ENCODE measurements around a stretch of chr19.

- PRO-cap = no peak
- RAMPAGE, long total RNA = no peak
Observed at GRCh38 chr19:10090719-10091516, 4.8 kb downstream of the SHFL start.

GRCh38 chr19:10109542-10110034 lies 1.9 kb upstream of the P2RY11 start:
- PRO-cap = no peak
- RAMPAGE, long total RNA = no peak

DNA sequence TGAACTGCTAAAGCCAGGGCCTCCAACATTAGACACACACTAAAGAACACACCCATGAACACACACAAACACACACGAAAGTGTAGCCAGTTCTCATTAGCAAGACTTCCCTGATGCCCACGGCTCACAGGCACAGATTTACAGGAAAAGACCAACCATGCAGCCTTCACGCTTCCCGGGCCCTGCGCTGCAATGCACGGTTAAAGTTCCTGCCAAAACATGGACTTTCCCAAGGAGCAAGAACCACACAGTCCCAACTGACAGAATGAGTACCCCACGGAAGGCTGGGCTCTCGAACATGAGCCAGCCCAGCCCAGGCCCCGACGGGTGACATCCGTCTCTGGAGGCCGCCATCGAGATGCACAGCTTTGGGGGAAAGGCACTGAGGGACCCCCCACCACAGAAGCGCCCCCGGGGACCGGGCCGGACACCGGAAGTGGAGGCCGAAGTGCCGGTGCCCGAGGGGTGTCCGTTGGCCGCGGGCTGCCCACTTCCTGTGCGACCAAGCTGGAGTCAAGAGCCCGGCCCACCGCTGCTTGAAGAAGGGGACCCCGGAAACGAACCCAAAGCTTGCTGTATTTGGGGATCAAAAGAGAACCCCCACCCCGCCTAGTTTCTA lies 674 bp downstream of the DNMT1 start:
- PRO-cap = bidirectional peak, plus-strand start at position 490 of the sequence, minus-strand start at position 360 of the sequence
- RAMPAGE, long total RNA = no peak

DNA sequence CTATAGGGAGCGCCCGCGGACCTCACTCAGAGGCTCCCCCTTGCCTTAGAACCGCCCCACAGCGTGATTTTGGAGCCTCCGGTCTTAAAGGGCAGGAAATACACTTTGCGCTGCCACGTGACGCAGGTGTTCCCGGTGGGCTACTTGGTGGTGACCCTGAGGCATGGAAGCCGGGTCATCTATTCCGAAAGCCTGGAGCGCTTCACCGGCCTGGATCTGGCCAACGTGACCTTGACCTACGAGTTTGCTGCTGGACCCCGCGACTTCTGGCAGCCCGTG lies 671 bp downstream of the ICAM4 start:
- PRO-cap = no peak
- RAMPAGE, long total RNA = no peak

DNA sequence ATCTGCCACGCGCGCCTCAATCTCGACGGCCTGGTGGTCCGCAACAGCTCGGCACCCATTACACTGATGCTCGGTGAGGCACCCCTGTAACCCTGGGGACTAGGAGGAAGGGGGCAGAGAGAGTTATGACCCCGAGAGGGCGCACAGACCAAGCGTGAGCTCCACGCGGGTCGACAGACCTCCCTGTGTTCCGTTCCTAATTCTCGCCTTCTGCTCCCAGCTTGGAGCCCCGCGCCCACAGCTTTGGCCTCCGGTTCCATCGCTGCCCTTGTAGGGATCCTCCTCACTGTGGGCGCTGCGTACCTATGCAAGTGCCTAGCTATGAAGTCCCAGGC lies 978 bp downstream of the ICAM4 start:
- PRO-cap = no peak
- RAMPAGE, long total RNA = no peak

DNA sequence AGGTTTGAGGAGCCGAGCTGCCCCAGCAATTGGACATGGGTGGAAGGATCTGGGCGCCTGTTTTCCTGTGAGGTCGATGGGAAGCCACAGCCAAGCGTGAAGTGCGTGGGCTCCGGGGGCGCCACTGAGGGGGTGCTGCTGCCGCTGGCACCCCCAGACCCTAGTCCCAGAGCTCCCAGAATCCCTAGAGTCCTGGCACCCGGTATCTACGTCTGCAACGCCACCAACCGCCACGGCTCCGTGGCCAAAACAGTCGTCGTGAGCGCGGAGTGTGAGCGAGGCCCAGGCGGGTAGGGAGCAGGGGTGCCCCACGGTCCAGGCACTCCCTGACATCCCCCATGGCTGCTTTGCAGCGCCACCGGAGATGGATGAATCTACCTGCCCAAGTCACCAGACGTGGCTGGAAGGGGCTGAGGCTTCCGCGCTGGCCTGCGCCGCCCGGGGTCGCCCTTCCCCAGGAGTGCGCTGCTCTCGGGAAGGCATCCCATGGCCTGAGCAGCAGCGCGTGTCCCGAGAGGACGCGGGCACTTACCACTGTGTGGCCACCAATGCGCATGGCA lies 4.4 kb downstream of the ICAM5 start:
- PRO-cap = no peak
- RAMPAGE, long total RNA = no peak

DNA sequence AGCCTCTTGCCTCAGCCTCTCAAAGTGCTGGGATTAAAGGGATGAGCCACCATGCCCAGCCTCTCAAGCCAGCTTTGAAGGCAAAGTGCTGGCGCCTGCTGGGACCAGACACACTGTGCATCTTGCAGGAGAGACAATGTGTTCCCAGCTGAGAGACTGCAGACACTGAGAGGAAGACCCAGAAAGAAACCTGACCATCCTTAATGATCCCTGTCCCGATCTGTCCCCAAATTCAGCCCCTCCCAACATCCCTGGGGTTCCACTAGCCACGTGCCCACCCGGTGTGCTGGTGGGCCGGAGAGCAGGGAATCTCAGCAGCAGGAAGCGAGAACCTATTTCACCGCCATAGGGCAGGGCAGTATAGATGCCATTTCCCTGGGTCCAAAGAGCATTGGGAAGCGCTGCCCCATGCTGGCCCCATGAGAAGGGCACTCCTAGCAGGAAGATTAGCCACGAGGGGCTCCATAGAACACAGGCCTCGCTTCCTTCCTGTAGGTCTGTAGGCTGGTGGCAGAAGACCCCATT lies 1.0 kb downstream of the RAVER1 start:
- PRO-cap = no peak
- RAMPAGE, long total RNA = no peak

DNA sequence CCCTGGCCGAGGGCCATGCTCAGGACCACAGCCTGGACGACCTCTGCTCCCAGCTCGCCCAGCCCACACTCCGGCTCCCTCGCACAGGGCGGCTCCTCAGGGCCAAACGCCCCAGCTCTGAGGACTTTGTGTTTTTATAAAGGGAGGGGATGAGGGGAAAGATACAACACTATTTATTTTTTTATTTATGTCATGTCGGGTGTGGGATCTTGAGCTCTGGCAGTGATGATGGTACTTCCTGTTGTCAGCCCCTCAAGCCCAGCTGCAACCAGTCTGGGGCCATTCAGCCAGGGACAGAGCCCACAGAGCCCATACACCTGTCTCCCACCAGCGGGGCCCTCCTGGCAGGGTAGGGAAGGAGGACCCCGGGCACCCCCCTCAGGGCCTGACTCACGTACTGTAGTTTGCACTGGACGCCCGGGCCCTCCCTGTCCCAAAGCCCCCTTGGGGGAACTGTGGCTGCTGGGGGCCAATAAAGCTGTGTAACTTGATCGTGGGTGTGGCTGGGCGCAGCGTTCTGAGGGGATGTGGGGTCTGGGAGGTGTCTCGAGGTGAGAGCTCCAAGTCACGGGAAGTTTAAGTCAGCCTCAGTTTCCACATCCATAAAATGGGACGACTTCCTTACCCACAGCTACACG lies 9.3 kb downstream of the ATG4D start:
- PRO-cap = no peak
- RAMPAGE, long total RNA = no peak

DNA sequence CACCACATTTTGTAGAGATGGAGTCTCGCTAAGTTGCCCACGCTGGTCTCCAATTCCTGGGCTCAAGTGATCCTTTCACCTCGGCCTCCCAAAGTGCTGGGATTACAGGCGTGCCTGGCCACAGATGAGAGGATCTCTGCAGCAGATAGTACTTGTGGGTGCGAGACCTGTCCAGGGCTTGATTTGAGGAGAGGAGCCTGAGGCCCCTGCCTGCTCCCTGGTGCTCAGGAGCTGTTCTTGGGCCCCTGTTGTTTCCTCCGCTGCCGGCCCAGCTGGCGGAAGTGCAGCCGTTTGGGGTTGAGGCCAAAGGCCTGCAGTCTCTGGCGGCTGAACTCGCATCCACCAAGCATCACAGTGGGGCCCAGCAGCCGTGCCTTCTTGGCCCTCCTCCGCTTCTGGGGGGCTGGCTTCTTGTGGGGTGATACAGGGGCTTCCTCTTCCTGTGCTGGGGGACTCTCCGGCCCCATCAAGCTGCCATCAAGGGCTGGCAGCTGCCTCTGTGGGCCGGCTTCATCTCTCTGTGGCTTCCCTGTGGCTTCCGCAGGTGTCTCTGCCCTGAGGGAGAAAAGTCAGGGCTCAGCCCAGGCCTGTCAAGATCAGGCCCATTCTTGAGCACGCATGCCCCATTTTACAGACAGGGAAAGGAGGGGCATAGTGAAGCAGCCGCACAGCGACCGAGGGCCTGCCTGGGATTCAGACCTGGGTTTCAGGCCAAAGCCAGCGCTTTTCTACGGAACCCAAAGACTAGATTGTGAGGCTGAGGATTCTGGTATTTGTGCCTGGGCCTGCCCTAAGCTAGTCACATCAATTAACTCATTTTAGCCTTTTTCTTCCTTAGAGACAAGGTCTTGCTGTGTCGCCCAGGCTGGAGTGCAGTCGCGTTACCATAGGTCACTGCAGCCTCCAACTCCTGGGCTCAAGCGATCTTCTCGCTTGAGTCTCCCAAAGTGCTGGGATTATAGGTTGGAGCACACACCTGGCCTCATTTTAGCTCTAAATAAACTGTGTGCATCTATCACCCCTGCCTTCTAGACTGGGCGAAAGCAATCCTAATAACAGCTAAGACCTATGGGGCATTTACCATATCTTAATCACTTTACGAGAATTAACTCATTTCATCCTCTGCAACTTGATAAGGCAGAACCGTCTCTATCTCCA lies 10.4 kb downstream of the ATG4D start:
- PRO-cap = no peak
- RAMPAGE, long total RNA = no peak

GRCh38 chr19:10612892-10613374 lies 12.4 kb upstream of the SLC44A2 start:
- PRO-cap = no peak
- RAMPAGE, long total RNA = no peak

GRCh38 chr19:10653142-10653490 lies 1.0 kb upstream of the ILF3 start:
- PRO-cap = bidirectional peak, plus-strand start at chr19:10653319, minus-strand start at chr19:10653203; bidirectional peak, plus-strand start at chr19:10653593, minus-strand start at chr19:10653454
- RAMPAGE, long total RNA = no peak

DNA sequence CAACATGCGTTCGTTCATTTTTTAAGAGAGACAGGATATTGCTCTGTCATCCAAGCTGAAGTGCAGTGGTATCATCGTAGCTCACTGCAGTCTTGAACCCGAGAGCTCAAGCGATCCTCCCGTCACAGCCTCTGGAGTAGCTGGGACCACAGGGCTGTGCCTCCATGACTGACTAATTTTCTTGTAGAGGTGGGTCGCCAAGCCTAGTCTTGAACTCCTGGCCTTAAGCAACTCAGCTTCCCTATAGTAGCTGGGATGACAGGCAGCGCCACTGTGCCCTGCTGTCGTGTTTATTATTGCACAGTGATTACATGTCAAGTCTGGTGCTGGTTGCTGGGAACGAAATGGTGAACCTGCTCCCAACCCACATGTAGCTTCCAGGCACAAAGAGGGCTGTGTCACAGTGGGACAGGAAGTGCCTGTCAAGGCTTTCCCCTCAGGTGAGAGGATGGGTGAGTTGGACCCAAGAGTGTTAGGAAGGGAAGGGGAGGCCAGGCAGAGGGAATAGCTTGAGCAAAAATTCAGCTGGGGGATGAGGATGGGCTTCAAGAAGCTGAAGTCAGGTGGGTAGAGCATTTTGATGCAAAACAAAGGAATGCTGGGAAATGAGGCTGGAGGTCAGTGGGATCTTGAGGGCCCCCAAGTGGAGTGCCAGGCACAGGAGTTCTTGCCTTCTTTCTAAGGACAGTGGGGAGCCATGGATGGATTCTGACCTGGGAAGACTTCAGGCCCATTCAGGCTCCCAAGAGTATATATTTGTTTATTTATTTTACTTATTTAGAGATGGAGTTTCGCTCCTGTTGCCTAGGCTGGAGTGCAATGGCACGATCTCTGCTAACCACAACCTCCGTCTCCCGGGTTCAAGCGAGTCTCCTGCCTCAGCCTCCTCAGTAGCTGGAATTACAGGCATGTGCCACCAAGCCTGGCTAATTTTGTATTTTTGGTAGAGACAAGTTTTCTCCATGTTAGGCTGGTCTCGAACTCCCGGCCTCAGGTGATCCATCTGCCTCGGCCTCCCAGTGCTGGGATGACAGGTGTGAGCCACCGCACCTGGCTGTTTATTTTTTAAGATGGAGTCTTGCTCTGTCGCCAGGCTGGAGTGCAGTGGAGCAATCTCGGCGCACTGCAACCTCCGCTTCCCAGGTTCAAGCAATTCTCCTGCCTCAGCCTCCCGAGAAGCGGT lies 8.4 kb upstream of the QTRT1 start:
- PRO-cap = no peak
- RAMPAGE, long total RNA = no peak

- PRO-cap = bidirectional peak, plus-strand start at chr19:10717368, minus-strand start at chr19:10717386; bidirectional peak, plus-strand start at chr19:10718079, minus-strand start at chr19:10717773
- RAMPAGE, long total RNA = no peak
Observed at GRCh38 chr19:10717227-10717827, 552 bp upstream of the DNM2 start.

- PRO-cap = no peak
- RAMPAGE, long total RNA = no peak
Observed at GRCh38 chr19:10752155-10752637, 34.3 kb downstream of the DNM2 start.

DNA sequence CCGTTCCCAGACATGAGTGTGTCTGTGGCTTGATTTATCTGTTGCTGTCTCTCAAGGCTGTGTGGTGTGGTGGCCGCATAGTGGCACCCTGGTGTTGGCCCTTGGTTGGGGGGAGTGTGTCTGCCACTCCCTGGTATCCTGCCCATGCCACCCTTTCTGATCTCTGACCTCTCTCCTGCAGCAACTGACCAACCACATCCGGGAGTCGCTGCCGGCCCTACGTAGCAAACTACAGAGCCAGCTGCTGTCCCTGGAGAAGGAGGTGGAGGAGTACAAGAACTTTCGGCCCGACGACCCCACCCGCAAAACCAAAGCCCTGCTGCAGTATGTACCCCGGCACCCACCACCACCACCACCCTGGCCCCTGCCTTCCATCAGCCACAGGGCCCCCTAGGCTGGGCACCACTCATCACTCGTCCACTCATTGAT lies 49.6 kb downstream of the TMED1 start:
- PRO-cap = no peak
- RAMPAGE, long total RNA = no peak

GRCh38 chr19:10793635-10793990 lies 42.4 kb downstream of the TMED1 start:
- PRO-cap = no peak
- RAMPAGE, long total RNA = no peak

- PRO-cap = no peak
- RAMPAGE, long total RNA = no peak
Observed at GRCh38 chr19:10832233-10833137, 3.5 kb downstream of the TMED1 start.

DNA sequence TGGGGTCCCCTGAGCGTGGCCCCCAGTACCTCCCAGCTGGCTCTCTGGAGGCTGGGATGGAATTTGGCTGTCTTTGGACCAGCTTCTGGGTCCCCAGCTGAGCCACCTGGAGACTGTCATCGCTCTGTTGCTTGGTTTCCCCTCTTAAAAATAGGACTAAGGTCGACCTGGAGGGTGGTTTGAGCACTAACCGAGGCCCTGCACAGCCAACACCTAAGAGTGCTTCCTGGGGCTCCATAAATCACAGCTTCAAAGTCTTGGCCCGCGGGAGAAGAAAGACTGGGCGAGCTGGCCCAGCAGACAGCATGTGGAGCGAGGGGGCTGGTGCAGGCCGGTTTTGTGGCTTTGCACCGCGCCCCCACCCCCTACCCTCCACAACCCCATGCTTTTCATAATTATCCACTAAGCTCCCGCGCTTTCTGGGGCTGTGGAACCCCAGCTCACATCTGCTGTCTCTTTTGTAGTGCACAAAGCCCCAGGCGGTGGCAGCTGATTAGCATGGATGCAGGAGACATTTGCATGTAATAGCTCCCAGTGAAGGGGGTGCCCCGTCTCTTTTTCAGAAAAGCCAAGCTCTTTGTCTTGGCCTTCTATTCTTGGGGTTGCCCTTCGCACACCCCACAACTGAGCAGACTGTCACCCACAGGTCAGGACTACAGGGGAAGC lies 17.1 kb downstream of the CARM1 start:
- PRO-cap = bidirectional peak, plus-strand start at position 593 of the sequence, minus-strand start at position 311 of the sequence
- RAMPAGE, long total RNA = no peak

DNA sequence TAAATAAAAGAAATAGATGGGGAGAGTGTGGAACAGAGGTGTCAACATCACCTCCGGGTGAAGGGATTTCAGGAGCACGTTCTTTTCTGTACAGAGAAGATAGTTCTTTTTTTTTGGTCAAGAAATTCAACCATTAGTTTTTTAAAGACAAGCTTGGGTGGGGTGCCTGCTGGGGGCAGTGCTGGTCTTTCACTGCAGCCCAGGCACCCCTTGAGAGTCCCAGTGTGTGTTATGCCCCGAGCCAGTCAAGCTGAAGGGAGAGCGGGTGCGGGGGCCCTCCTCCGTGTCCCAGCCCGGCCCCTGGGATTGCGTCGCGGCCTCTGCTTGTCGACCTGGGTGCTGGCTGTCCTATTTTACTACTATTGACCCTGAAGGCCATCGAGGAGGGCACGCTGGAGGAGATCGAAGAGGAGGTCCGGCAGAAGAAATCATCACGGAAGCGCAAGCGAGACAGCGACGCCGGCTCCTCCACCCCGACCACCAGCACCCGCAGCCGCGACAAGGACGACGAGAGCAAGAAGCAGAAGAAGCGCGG lies 48.3 kb upstream of the LDLR start:
- PRO-cap = no peak
- RAMPAGE, long total RNA = no peak

DNA sequence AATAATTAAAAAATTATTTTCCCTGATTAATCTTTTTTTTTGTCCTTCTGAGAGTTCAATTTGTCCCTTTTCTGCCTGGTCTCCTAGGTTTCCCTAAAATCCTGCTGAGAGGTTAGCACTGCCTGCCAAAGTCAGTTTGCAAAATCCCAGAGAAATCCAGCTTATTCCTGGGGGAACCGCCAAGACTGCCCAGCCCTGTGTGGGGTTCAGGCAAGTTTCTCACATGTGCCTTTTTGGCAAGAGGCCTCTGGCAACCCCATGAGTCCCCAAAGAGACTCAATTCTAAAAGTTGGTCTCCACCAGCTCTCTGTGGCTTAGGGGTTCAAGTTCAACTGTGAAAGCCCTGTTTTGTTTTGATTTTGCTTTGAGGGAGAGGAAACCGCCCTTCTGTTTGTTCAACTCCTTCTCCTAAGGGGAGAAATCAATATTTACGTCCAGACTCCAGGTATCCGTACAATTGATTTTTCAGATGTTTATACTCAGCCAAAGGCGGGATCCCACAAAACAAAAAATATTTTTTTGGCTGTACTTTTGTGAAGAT lies 824 bp upstream of the LDLR start:
- PRO-cap = no peak
- RAMPAGE, long total RNA = no peak

All from GM23338 (cell line).